OCI-LY7 (cell line): ENCODE data around the gene IRF8.

- PRO-cap: no peak
- RAMPAGE, long total RNA: no peak
Observed at GRCh38 chr16:85897483-85897821, 1.5 kb upstream of the IRF8 start.

DNA sequence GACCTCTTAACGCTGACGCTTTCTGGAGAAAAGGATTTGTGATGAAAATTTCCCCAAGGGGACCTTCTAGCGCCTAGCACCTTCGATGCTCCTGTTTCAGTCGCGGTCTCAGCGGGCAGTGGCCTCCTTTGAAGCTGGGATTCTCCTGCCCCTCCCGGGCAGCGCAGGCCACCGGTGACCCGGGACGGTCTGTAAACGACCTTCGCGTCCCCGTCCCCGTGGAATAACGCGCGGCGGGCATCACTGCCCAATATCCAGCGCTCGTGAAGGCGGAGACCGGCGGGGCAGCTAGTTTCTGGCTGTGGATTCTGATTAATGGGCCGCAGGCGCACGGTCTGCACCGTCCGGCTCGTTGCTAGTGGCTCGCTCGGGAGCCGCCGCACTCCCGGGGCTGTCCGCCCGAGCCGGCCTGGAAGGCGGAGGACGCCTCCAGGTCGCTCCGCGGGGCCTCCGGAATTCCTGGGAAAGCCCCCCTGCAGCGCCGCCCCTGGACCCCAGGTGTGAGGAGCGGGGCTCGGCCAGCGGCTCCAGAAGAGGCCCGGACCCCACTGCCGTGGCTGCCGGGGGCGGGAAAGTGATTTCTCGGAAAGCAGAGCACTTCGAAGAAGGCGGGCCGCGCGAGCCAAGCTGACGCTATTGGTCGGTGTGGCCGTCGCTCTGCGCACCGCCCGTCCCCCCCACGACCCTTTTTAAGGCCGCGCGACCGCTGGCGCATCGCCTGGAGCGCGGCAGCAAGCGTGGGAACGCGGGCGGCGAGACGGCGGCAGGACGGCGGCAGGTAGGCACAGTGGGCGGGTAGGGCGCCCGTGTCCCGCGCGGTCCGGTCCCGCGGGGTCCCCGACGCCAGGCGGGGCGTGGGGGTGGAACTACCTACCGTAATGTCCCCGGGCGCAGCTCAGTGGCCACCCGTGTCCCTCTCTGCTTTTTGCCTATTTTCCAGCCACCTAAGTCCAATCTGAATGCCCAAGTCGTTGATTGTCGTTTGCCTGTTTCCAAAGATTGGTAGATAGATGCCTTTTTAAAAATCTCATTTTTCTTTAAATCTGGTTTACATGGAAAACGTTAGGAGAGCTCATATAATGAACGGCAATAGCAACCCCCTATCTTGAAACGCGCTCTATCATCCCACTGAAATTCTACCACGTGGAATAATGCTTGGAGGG is at the start of gene IRF8:
TSS of gene IRF8 (plus strand) at position 717 of the 1,163 bp plus-strand sequence.
- PRO-cap: bidirectional peak, plus-strand start at position 717 of the sequence, minus-strand start at position 576 of the sequence
- RAMPAGE, long total RNA: start-site peak on the plus strand centred at position 719 of the sequence, 6 bp wide, 1,697 and 672 reads in 2 replicates

GRCh38 chr16:85901767-85902415 is 2.9 kb downstream of the IRF8 start:
- PRO-cap: no peak
- RAMPAGE, long total RNA: no peak

- PRO-cap: bidirectional peak, plus-strand start at chr16:85910727, minus-strand start at chr16:85910637
- RAMPAGE, long total RNA: no peak
Observed at GRCh38 chr16:85910473-85911005, 11.6 kb downstream of the IRF8 start.

- PRO-cap: no peak
- RAMPAGE, long total RNA: no peak
Observed at GRCh38 chr16:85947543-85948335, 48.8 kb downstream of the IRF8 start.

DNA sequence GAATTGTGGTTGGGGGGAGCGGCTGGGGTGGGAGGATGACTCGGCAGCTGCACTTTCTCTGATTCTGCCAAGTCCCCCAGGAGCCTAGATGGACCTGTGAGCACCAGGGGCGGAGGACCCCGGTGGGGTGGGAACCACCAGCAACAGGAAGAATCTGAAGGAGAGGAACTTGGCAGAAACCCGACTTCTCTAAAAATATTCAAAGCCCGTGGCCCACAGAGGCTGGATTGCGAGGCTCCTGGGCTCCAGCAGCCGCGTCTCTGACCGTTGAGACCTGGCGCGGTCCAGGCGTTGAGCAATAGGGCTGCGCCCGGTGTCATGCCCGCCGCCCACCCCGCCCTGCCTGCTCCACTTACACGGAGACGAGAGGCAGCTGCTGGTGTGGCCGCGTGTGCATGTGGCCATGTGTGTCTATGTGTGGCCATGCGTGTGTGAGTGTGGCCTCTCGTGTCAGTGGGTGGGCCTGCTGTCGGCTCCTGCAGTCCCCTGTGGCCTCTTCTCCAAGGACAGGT is 83.6 kb downstream of the IRF8 start:
- PRO-cap: no peak
- RAMPAGE, long total RNA: no peak

GRCh38 chr16:85984773-85985562 is 86.0 kb downstream of the IRF8 start:
- PRO-cap: no peak
- RAMPAGE, long total RNA: no peak

- PRO-cap: no peak
- RAMPAGE, long total RNA: no peak
Observed at GRCh38 chr16:86194800-86195359, 295.9 kb downstream of the IRF8 start.

DNA sequence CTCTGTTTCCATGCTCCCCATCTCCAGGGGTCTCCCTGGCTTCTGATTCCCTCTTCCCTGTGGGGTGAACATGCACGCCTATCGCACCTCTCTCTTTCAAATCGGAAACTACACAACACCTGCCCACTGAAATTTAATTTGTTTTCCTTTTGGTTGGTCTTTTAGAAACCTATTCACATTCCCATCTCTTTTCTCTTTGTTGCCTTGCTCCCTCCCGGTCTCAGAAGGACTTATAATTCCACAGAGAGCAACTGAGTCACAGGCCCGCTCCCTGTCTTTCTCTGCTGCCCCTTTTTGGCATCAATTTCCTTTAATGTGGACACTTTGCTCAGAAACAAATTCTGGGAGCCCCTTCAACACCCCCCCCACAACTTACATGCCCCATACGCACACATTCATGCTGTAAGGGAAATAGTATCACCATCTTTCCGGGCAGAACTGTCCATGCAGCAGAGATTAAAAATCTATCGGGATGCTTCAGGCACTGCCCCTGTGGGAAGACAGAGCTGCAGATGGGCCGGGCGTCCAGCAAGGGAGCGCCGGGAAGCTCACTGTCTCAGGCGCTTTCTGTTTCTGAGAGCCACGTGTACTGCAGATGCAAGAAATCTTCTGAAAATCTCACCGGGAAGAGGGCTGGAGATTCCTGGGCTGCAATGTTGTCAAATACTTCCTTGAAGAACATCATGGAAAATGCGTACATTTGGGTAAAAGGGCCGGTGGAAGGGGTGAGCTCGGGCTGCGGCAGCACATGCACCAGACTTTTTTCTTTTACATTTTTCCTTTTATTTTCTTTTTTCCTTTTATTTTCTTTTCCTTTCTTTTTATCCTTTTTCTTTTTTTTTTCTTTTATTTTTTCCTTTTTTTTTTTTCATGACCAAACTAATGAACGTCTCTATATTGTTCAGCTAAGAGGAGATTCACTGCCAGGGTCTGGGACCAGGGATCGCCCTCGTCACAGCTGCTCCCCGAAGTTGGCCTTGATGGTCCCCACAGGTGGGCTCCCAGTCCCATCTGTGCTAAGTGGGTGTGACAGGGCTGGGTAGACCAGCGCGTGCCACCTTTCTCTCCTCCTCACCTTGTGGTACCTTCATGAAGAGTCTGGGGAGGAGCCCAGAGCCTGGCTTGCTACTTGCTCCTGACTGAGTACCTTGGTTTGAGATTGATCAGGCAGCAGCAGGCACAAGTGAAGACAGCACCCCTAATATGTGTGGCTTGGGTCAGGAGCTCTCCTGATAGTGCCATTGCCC is 6.9 kb upstream of the FOXF1 start:
- PRO-cap: no peak
- RAMPAGE, long total RNA: no peak

DNA sequence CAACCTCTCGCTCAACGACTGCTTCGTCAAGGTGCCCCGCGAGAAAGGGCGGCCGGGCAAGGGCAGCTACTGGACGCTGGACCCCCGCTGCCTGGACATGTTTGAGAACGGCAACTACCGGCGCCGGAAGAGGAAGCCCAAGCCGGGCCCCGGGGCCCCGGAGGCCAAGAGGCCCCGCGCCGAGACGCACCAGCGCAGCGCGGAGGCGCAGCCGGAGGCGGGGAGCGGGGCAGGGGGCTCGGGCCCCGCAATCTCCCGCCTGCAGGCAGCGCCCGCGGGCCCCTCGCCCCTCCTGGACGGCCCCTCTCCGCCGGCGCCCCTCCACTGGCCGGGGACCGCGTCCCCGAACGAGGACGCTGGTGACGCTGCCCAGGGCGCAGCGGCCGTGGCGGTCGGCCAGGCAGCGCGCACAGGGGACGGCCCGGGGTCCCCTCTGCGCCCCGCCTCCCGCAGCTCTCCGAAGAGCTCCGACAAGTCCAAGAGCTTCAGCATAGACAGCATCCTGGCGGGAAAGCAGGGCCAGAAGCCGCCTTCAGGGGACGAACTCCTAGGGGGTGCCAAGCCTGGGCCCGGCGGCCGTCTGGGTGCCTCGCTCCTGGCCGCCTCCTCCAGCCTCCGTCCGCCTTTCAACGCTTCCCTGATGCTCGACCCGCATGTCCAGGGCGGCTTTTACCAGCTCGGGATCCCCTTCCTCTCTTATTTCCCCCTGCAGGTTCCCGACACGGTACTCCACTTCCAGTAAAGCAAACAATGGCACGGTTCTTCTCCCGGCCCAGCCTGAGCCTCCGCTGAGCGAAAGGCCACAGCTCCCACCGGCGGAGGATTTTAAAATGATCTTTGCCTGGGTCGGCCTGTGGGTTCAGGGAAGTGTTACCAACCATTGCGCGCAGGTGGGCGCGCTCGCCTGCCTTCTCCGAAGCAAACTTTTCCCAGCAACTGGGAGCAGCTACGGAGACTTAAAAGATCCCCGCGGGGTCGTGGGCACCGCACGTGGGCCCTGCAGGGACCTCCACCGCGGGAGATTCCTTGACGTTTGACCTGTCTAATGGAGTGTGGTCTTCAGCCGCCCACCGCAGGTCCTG is 1.0 kb downstream of the FOXL1 start:
- PRO-cap: no peak
- RAMPAGE, long total RNA: no peak

DNA sequence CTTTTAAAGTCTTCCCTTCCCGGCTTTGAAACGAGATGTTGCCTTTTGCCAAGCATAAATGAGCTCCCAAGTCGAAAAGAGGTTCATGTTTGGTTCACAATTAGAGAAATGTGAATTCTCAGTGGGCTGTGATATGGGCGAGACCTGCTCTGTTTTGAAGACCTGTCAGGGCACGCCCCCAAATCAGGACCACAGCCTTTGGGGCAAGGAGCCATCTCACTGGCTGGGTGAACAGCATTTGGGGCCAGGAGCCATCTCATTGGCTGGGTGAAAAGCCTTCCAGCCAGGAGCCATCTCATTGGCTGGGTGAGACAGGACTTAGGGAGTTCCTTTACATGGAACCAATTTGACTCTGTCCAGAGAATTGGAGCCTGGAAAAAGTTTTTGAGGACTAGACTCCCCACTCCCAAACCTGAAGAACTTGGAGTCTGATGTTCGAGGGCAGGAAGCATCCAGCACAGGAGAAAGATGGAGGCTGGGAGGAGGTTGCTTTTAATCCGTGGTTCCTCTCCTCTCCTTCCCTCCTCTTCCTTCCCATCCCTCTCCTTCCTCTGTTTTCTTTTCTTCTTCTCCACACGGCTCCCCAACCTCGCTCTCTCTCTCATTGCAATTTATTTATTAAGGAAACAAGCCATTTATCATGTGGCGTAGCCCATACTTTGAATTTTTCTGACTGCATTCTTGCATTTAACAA is 19.6 kb downstream of the FOXL1 start:
- PRO-cap: no peak
- RAMPAGE, long total RNA: no peak

DNA sequence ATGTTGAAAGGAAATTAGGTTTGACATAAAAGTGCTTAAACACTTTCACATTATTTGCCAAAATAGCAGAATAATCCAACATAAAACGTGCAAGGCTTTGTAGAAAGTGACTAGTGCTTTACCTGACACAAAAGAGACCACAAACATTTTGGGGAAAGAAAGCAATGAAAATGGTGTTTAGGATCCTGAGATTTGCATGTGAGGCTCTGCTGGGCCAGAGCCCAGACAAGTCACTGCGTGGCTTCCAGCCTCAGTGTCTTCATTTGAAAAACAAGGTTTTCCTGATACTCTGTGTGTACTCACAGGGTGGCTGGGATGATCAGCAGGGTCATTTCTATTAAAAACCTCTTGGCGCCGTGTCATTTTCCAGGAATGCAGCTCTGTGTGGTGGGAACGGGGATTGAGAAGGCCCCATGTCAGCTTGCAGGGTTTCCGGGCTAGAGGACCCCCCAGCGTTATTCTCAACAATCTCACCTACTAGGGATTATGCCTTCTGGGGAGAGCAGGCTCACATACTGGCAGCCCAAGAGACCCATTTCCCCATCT is 73.4 kb downstream of the FOXL1 start:
- PRO-cap: no peak
- RAMPAGE, long total RNA: no peak

GRCh38 chr16:86755286-86755687 is 176.9 kb downstream of the FOXL1 start:
- PRO-cap: no peak
- RAMPAGE, long total RNA: no peak

GRCh38 chr16:86824504-86825290 is 246.3 kb downstream of the FOXL1 start:
- PRO-cap: no peak
- RAMPAGE, long total RNA: no peak

GRCh38 chr16:87403314-87404565 is 11.6 kb downstream of the MAP1LC3B start:
- PRO-cap: no peak
- RAMPAGE, long total RNA: no peak

GRCh38 chr16:87506986-87507930 is 14.4 kb upstream of the ZCCHC14 start:
- PRO-cap: no peak
- RAMPAGE, long total RNA: no peak

- PRO-cap: no peak
- RAMPAGE, long total RNA: no peak
Observed at GRCh38 chr16:87551438-87551917, 50.8 kb upstream of the JPH3 start.

GRCh38 chr16:87554584-87555499 is 47.5 kb upstream of the JPH3 start:
- PRO-cap: no peak
- RAMPAGE, long total RNA: no peak

DNA sequence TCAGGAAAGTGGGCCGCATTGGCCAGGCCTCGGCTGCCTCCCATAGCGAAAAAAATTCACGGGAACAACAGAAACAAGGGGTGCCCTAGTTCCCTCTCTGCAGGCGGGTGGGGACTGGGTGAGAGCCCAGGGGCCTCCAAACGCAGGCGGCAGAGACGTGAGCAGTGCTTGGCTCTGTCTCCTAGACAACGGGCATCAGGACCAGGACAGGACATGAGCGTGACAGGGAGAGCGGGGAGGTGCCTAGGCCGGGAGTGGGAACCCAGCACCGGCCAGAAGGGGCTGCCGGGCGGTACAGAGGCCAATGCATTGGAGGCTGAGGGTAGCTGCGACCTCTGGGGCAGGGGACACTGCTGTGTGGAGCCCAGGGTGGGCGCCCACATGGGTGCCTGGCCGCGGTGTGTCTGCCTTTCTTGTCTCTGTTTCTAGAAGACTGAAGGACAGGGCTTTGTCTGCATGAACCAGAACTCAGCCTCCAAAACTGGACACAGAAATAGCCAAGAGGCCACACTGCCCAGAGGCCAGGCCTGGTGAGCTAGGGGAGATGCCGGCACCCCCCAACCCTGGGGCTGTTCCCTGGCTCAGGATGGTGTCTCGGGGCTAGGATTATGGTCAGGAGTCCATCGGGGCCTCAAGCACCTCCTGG is 37.5 kb downstream of the SLC7A5 start:
- PRO-cap: no peak
- RAMPAGE, long total RNA: no peak

DNA sequence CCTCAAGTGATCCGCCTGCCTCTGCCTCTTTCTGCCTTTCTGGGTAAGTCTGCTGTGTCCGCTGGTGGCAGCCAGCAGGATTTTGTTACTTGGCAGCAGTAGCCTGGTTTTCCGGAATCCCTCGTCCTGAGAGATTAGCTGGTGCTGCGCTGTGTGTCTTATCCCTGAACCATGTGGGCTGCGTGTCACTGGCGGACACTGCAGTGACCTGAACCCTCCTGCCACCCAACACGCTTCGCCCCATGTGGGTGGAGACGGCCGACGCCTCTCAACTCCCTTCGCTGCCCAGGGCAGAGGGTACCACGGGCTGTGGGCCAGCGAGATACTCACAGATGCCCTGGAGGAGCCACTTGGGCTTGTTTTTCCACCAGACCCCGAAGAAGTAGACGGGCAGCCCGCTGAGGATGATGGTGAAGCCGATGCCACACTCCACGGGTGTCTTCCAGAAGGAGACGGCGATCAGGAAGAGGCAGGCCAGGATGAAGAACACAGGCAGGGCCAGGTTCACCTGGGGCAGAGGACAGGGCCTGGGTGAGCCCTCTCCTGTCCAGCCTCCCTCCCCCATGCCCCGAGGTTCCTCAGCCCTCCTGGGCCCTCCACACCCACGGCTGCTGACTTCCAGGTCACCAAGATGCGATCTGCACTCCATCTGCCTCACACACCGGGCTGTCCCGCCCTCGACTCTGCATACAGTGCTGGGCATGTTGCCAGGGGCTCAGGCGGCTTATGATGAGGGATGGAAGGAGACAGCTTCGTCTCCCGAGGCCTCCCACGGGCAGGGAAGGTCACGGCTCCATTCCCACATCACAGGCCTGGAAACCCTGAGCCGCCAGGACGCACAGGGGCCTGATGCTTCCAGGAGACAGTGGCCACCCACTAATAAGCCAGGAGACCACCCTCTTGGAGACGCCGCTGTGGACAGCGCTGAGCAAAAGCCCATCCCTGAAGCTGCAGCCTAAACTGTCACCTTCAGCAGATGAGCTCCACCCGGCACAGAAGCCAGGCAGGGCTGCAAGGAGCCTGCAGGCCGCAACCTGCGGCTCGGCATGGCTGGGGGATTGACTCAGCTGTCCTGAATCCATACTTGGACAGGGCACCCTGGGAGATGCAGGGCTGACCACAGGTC is 34.9 kb downstream of the SLC7A5 start:
- PRO-cap: no peak
- RAMPAGE, long total RNA: no peak